Sternocleidomastoid (tissue), 1 donor: ENCODE measurements around a stretch of chr9.

- PRO-cap: no peak
These were observed 64.6 kb downstream of the GADD45G start for GRCh38 chr9:89669361-89669899.

DNA sequence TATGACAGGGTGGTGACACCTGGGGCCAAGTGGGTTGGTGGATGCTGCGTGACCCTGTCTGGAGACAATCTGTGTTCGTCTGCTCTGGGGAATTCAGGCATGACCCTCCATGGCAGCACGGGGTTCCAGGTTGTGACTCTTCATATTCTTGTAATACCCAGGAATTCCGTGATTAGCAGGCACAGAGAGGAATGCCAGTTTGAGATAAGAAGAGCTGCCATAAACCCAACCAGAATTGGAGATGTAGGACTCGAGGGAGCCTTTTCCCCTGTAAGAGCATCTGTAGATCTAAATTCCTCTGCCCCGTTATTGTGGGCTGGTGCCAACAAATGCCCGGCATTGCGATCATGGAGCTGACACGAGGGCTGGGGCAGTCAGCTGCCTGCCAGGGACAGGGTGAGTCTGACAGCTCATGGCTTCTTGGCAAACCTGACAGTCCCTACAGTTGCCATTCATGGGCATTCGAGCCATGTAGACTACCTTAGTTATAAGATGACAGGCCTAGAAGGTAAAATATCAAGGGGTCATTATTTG, 279.8 kb downstream of the GADD45G start:
- PRO-cap: no peak

DNA sequence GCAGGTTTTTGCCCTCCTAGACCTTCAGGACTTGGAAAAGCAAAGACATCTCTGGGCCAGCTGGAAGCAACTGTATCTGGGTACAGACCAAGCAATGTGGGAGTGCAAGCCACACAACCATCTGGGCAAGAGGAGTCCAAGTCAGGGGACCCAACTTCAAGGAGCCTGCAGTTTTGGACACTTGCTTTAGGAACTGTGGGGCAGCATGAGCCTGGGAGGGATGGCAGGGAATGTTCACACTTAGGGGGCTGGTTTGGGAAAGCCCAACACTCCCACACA, 323.3 kb downstream of the GADD45G start:
- PRO-cap: no peak

DNA sequence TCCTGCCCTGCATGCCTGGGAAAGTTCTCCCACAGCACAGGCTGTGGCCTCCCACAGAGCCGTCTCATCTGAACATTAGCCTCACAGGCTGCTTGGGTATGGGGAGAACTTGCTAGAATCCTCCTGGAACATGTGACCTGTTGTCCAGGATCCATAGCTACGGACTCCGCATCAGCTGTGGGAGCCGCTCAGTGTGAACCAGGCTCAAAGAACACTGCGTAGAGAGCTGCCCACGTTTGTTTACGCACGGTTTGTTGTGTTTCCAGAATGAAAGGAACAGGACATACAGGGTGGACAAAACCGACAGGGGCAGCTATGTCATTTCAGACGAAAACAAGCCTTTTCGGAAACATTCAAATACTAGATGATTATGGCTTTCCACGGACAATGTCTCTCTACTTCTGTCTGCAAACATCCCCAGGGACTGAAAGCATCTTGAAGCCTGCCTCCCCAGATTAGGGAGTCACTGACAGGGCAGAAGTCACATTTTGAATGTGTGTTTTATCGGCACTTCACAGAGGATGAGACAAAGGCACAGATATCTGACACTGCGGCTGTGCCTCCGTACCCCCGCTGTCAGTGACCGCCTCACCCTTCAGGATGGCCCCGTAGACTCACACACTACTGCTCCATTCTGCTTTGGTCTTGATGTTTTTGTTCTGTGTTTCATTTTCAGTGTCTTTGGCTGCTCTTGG, 390.3 kb downstream of the GADD45G start:
- PRO-cap: unidirectional peak, minus-strand start at position 66 of the sequence

DNA sequence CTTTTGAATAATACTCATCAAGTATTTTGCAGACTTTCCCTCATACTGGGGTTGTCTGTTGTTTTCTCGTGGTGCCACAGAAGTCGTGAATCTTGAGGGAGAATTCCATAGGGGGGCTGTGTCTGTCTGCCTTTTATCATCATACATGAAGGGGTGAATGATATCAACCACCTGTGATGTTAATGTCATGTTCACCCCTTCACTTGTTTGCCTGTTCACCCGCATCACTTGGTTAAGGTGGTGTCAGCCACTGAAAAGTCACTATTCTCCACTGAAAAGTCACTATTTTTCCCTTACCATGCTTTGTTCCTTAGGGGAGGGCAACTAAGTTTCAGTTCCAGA, 484.3 kb downstream of the GADD45G start:
- PRO-cap: no peak

DNA sequence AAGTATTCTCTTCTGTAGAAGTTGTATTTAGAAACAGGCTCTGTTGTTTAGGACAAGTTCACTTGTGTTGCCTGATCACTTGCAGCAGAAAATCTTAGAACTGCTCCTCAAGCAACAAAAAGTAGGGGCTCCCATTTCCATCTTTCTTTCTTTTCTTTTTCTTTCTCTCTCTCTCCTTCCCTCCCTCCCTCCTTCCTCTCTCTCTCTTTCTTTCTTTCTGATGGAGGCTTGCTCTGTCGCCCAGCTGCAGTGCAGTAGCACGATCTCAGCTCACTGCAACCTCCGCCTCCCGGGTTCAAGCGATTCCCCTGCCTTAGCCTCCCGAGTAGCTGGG, 167.4 kb downstream of the AUH start:
- PRO-cap: no peak

DNA sequence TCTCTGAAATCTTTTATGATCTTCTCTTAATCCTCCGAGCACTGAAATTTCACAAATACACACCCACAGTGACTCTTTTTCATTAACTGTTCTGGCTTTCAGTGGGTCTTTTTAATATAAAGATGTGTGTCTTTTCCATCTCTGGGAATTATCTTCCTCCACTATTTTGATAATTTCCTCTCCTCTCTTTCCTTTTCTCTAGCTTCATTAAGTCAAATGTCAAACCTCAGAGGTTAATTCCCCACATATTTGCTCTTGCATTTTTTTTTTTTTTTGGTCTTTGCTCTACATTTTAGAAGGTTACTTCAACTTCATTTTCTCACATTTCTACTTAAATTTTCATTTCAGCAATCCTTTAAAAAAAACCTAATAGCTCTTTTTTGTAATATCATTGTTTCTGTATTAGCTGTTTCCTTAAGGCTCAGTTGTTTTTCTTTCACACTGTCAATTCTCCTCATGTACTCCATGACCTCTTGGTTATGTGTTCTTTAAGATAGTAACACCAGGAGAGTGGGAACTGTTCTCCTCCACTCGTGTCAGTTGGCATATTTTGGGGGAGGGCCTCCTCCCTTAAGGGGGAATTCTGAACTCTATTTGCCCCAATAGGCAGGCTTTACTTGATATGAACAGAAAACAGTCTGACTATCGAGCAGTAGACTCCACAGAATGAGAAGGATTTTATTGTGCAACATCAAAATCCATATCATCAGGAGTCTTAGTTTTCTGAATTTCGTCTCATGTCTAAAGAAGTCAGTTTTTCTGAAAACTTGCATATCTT, 96.5 kb downstream of the AUH start:
- PRO-cap: no peak

GRCh38 chr9:91291050-91291720, 70.5 kb downstream of the AUH start:
- PRO-cap: no peak

DNA sequence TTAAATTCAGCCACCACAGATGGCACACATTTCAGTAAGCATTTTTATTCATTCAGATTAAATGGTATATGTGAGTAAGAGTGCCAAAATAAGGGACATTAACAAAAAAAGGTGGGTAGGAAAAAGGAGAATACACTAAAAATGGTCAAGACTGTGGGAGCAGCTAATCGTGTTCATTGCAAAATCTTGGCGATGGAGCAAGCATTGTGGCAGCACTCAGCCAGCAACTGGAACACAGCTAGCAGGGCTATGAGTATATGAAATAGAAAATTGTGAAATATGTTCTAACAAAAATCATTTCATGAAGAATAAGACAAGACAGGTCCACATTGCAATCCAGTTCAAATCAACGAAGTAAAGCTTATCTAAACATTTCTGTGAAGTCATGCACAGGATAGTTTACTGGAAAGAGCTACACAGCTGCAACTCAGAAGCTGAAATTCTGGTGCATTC, 5.2 kb upstream of the NFIL3 start:
- PRO-cap: unidirectional peak, minus-strand start at position 229 of the sequence

DNA sequence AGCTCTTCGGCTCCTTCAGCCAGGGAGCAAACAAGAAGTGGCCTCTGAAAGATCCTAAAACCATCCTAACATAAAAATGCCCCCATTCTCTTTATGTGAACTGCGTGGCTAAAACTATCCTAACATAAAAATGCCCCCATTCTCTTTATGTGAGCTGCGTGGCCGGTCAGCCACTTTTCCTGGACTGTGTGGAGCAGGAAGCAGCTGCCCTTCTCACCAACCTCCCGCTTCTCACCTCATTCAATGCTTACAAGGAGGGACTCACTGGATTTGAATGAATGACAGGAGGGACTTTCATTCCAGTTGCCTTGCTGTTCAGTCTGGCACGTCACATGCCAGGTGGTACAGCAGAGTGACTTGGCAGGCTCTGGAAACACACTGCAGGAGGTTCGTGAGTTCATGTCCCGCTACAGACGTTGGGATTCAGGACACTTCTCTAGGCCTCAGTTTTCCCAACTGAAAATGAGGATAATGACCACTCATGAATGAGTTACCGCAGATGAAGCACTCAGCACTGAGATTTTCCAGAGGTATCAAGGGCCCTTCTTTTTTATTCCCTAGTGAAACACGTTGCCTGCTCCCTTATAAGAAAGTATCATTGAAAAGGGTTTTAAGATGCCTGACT, 60.2 kb upstream of the NFIL3 start:
- PRO-cap: no peak

DNA sequence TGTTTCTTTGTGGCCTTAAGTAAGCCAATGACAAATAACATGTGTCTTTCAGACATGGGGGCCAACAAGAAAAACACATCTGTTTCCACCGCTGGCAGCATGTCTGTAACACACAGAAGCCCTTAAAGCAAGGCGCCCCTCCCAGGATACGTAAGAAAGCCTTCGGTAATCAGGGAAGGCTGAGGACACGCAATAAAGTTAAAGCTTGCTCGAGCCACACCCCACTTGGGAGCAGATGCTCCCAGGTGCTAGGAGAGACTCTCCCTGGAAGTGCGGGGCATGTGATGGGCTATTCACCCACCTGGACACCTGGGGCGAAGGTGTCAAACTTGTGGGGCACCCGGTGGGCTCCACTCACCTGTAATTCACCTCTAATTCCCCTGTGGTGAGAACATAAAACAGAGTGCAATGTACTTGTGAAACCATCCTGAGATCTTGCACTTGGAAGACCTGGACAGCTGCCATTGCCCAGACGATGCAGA, 125.0 kb downstream of the ROR2 start:
- PRO-cap: no peak

GRCh38 chr9:91843577-91844123, 106.4 kb downstream of the ROR2 start:
- PRO-cap: no peak

DNA sequence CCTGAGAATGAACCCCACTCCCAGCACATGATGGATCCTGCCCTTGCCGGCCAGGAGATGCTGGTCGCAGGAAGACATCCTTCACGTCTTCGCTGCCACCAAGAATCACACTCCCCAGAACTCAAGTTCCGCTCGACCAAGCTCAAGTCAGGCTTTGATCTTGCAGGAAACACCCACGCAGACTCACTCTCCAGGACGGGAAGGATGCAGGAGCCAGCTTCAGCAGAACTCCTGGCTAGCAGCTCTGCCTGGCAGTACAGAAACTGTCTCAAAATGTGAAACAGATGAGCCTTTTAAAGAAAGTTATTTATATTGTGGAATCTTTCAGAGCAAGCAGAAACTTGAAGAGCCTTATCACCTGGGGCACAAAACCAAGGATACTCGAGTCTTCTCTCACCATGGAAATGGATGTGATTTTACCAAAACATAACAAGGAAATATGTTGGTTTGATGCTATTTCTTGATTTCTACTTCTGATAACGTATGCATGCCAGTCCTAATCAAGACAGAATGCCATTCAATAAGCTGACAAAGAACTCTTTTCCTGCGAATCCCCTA, 102.3 kb downstream of the ROR2 start:
- PRO-cap: no peak

- PRO-cap: no peak
These were observed 16.1 kb downstream of the ROR2 start for GRCh38 chr9:91933822-91934361.

DNA sequence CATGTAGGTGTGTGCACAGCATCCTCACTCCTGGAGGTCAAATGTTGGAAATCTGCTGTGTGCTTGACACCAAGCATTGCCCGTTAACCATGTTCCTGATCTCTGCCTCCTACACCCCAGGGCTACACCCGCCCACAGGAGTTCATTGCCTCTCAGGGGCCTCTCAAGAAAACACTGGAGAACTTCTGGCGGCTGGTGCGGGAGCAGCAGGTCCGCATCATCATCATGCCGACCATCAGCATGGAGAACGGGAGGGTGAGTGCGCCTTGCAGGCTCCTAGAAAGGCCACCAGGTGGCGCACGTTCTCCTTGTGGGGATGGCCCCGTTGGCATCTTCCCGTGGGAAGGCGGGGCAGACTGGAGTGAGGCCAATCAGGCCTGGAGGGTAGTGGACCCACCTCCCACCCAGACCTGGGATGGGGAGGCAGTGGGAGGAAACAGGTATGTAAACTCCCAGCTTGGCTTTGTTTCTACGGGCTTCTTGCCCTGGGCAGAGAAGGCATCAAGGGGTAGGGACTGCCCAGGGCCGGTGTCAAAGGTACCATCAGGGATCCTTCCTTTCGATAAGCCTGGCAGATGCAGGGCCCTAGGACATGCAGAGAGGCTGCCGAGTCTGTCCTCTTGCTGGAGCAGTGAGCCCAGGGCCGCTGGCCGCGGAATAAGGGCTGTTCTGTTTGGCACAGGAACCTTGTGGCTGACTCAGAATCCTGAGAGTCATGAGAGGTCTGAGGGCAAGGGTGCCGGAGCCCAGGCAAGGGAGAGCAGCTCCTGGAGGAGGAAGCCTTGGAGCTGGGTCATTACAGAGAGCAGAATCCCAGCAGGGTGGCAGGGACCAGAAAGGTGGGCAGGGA, 18.8 kb upstream of the SPTLC1 start:
- PRO-cap: no peak

- PRO-cap: no peak
These were observed 1.1 kb downstream of the IARS1 start for GRCh38 chr9:92292299-92292892.

GRCh38 chr9:92406515-92406987, 2.2 kb upstream of the OGN start:
- PRO-cap: no peak

DNA sequence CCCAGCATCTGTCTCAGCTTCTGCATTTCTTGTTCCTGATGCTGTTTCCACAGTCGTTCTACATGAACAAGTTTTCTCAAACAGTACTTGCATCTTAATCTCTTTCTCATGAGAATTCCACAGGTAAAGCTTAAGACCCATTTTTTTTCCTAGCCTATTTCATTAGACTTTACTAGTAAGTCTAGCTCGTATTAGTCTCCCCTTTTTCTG, 49.2 kb upstream of the OMD start:
- PRO-cap: no peak

GRCh38 chr9:92607780-92608340, 62.1 kb downstream of the IPPK start:
- PRO-cap: no peak

DNA sequence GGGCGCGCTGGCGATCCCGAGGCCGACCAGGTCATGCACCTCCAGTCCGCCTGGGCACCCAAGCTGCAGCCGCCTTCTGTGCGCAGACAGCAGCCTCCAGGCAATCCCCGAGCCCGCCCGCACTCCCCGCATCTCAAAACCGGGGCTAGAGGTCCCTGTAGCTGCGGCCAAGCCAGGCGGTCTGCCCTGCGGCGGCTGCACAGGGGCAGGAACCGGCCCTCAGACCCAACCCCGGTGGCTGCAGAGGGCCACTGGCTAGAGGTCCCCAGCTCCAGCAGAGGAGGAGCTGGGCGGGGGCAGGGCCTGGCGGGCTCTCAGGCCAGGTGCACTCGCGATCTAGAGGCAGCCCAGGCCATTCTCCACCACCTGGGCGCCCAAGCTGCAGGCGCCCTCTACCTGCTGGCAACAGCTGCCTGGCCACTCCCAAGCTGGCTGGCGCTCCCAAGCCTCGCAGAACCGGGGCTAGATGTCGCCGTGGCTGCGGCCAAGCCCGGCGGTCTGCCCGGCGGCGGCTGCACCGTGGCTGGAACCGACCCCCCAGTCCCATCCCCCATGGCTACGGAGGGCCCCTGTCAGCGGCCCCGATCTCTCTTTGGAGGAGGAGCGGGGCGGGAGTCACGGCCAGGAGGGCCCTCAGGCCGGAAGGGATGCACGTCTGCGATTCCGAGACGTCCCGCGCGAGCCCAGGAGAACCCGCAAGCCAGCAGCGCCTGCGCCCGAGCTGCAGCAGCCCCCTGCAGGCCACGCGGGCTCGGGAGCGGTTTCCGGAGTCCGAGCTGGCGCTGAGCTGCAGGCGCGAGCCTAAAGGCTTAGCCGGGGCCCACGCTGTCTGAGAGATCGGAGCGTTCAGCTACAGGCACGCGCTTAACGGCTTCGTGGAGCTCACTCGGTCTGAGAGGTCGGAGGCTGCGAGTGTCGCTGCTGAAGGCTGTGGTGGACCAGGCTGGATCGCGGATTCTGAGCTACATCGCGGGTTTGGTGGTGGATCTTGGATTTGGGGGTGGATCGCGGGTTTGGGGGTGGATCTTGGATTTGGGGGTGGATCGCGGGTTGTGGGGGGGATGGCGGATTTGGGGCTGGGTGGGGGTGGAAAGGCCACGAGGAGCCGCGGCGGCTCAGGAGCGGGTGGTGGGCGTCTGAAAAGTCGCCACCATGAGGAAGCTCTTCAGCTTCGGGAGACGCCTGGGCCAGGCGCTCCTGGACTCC, 44.3 kb upstream of the BICD2 start:
- PRO-cap: no peak